ENCODE measurements around the genes TDRKH, LINGO4, LCE3D, LCE2C, LCE2B, LCE4A, LCE7A and S100A7A.

GRCh38 chr1:151368036-151369122, 4.1 kb downstream of the SELENBP1 start:
- RRBS, 2 experiments: no CpG with 5 or more reads among the region's 17 CpGs

- RRBS, 2 experiments: no CpG with 5 or more reads among the region's 4 CpGs
Observed at GRCh38 chr1:151371799-151372149, 731 bp downstream of the SELENBP1 start.

- RRBS, 2 experiments: no CpG with 5 or more reads among the region's 13 CpGs
Observed at GRCh38 chr1:151401022-151401709, 1.8 kb downstream of the PSMB4 start.

DNA sequence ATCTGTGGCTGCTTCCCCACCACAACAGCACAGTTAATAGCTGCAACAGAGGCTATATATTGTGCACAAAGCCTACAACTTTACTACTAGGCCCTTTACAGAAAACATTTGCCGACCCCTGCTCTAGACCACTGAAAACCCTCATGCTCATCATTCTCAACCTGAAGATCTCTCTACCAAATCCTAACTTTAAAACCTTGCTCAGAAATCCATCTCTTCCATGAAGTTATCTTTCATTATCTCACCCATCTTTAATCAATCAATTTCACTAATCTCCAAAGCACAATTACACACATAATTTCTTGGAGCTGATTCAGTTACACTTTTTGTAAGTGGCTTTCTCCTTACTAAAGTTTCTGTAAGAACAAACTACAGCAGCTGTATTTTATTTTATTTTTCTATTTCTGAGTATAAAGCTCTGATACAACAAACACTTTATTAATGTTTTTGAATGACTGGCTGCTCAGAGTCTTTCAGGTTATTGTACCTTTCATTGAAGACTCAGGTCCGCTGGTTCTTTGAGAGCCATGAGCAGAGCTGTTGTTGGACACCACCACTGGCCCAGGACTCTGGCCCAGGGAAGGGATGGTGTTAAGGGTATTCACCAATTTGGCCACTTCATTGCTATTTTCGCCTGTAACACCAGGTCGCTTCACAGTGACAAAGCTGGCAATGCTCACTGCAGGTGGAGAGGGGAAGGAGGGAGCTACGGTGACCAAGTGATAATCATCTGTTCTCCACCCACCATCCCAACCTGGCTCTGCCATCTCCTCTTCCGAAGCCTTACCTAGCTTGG, 28.2 kb downstream of the PSMB4 start:
- RRBS, 2 experiments: no CpG with 5 or more reads among the region's 6 CpGs

DNA sequence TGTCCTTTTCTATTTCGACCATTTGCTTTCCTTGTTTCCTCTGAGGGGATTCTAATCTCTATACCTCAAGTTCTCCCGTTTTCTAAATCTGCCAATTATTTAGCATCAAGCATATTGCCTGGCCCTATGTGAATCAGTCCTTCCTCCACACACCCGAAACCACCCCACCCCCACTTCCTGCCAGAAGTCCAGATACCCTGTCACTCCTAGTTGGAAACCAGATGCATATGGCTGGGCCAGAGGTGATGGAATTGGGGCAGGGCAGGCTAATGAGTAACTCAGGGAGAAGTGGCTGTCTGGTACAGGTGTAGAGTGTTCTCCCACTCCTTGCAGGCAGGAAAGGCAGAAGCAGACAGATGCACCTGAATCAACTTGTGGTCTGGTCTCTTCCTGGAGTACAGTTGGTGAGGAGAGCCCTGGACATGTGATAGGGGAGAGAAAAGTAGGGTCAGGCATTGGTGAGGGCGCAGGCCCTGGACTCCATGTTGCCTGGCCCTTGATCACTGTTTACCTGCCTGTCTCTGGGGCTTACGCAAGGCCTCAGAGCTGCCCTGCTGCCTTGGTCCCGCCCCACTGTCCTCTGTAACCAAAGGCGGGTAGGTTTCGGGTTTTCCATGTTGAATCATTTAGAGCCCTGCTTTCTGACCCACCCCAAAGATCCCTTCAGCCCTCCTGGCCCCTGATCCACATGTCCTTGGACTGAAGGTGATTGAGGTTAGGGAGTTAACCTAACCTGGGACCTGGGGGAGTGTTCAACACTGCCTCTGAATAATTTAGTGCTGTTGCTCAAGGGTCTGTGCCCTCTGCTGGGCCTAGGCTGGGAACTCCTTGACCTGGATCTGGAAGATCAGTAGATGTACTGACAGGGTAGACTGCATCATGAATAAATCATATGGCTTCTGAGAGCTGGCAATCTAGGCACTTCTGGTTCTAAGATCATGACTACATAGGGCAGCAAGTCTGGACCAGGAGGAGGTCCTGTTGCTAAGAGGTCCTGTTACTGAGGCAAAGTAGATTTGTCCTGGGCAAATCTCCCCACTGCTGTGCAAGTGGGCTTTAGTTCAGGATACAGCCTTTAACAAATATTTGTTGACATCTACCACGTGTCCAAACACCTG, 2.7 kb downstream of the CGN start:
- RRBS, 2 experiments: no CpG with 5 or more reads among the region's 9 CpGs

DNA sequence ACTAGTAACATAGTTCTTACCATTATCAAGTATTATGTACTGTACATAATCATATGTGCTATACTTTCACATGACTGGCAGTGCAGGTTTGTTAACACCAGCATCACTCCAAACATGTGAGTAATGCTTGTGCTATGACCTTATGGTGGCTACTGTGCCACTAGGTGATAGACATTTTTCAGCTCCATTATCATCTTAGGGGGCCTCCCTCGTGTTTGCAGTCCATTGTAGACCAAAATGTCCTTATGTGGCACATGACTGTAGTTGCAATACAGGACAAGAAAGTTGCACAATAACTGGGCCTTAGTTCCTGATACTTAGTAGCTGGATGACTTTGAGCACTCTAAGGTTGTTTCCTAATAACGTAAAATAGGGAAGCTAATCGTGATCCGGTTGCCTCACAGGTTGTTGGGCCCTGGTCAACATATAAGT, 595 bp upstream of the SNX27 start:
- RRBS, 2 experiments: no CpG with 5 or more reads among the region's 4 CpGs

DNA sequence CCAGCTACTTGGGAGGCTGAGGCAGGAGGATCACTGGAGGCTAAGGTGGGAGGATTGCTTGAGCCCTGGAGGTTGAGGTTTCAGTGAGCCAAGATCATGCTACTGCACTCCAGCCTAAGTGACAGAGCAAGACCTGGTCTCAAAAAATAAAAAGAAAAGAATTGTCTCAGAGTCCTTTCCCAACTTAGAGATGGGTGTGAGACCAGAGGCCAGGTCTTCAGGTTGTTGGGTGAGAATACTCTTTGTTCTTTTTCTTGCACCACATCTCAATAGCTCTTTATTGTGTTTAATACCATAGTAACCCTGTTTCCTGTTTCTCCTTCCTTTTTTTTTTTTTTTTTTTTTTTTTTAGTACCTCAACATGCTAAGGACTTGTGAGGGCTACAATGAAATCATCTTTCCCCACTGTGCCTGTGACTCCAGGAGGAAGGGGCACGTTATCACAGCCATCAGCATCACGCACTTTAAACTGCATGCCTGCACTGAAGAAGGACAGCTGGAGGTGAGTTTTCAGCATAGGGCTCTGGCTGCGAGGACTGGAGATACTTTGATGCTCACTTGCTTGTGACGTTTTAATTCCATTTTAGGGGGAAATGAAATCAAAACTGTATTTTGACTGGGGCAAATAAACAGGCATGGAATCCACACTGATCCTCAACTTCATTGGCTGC, 24.4 kb downstream of the CELF3 start:
- RRBS, 2 experiments: no CpG with 5 or more reads among the region's 4 CpGs

- RRBS, 2 experiments: no CpG with 5 or more reads among the region's 25 CpGs
Observed at GRCh38 chr1:151790322-151790612, at the start of gene TDRKH. TSS of gene TDRKH (minus strand) at chr1:151790500.

DNA sequence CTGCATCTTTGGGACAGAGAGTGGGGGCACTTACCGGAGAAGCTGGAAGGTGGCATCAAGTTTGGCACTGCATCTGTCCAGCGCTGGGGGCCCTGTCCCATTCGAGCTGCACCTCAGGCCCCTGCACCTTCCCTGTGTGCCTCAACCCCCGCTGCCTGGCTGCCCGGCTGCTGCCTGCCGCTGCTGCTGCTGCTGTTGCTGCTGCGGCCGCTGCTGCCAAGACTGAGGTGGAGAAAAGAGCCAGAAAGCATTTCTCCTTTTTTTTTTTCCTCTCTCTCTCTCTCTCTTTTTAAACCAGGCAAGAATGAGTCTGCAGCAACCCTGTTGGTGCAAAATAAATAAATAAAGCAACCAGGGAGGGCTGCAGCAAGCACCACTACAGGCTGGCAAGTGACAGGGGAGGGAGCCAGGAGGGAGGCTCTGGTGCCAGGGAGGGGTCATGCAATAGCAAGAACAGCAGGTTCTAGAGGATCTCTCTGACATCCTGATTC, at the start of gene LINGO4:
Gene LINGO4, minus strand, starts transcription at position 224 of the 491 bp plus-strand sequence.
- RRBS, 2 experiments: no CpG with 5 or more reads among the region's 8 CpGs

GRCh38 chr1:151838008-151838982, 1.3 kb downstream of the C2CD4D start:
- RRBS, 2 experiments: 29 to 32% methylated on average over 63 to 67 of the region's 131 CpGs

- RRBS, 2 experiments: no CpG with 5 or more reads among the region's 73 CpGs
Observed at GRCh38 chr1:152111368-152112064, 3.7 kb downstream of the TCHH start.

- RRBS, 2 experiments: no CpG with 5 or more reads among the region's 1 CpG
Observed at GRCh38 chr1:152314220-152314830, 10.7 kb downstream of the FLG start.

- RRBS, 2 experiments: no CpG with 5 or more reads among the region's 5 CpGs
Observed at GRCh38 chr1:152580304-152580790, at the start of gene LCE3D. TSS of gene LCE3D (minus strand) at chr1:152580516.

DNA sequence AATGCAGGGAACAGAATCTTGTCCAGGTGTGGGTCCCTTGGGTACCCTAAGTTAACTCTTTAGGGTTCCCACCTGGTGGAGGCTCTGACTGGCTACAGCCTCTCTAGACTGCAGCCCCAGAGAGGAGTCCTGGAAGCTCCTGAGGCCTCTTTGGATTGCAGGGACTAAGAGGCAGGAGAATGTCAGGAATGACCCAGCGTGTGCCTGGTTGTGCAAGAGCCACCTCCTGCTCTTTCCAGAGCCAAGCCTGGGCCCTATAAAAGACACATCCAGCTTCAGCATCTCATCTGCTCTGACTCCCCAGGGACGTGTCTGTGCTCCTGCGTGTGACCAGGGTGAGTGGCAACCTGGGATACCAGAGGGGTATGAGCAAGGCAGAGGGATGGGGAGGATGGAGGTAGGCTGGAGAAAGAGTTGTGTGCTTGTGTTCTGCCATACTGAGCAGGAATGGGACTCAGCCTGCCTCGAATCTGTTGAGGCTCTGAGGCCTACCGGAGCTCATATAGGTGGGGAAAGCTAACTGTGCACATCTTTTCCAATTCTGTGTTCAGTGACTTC, at the start of gene LCE2C:
Gene LCE2C, plus strand, starts transcription at position 286 of the 558 bp plus-strand sequence.
- RRBS, 2 experiments: no CpG with 5 or more reads among the region's 5 CpGs

GRCh38 chr1:152685915-152686366, at the start of gene LCE2B:
TSS of gene LCE2B (plus strand) at chr1:152686123.
- RRBS, 2 experiments: no CpG with 5 or more reads among the region's 7 CpGs

GRCh38 chr1:152707710-152708201, at the start of gene LCE4A:
TSS of gene LCE4A (plus strand) at chr1:152708160.
- RRBS, 2 experiments: no CpG with 5 or more reads among the region's 3 CpGs

- RRBS, 2 experiments: no CpG with 5 or more reads among the region's 4 CpGs
Observed at GRCh38 chr1:152859828-152860183, at the start of gene LCE7A. TSS of gene LCE7A (plus strand) at chr1:152859996.

DNA sequence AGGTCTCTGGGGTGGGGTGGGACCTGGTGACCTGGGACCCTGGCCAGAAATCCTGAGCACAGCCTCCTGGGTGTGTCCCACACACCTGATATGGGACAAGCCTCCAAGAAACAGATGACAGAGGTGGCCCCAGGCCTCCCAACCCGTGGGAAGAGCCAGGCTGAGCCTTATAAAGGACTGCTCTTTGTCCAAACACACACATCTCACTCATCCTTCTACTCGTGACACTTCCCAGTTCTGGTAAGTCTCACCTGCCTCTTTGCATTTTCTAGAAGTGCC, at the start of gene S100A7A:
Gene S100A7A, plus strand, starts transcription at position 197 of the 279 bp plus-strand sequence.
- RRBS, 2 experiments: no CpG with 5 or more reads among the region's 2 CpGs

DNA sequence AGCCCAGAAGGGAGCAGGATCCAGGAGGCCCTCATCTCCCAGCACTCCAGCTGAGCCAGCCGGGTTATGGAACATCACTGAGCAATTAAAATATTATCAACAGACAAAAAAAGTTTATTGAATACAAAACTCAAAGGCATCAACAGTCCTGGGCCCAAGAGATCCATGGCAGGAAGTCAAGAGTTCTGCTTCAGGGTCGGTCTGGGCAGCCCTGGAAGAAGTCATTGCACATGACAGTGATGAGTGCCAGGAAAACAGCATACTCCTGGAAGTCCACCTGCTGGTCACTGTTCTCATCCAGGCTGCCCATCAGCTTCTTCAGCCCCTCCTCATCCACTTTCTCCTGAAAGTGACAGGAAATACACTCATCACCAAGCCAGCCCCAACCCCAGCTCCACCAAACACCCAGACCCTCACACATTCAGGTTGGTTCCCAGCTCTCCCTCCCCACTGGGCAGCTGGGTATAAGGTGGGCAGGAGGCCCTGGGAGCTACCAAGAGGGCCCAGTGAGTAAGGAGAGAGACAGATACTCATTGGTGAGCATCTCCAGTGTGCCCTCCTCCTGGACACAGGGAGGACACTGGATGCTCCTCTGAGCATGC, 4.3 kb downstream of the S100A2 start:
- RRBS, 2 experiments: no CpG with 5 or more reads among the region's 2 CpGs